Myometrial cell (primary cell): ENCODE measurements around a stretch of chr5.

DNA sequence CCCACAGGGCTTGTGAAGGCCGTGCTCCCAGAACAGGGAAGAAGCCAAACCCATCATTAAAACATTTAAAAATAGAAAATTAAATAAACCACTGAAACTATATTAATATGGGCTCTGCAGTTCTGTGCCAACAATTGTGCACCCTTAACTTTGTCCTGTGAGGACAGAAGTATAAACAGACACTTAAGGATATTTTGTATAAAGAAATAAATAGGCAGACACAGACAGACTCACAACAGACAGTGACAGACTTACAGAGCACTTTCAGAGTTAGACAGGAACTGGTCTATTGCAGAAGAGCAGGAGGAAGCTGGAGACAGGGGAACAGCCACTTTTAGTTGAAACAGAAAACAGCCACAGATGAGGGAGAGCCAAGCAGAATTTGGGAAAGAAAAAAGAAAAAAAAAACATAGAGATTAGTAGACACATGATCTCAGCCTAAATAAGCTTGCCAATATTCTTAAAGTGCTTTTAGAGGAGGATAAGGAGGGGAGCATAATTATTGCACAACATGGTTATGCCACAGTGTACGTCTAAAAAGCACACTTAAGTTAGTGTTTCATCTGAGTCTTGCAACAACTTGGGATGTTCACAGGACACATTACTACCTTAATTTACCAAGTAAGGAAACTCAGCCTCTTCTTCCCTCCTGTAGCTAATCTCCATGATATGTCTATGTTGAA is 82.0 kb downstream of the FBXO38 start:
- RAMPAGE, long total RNA = no peak

DNA sequence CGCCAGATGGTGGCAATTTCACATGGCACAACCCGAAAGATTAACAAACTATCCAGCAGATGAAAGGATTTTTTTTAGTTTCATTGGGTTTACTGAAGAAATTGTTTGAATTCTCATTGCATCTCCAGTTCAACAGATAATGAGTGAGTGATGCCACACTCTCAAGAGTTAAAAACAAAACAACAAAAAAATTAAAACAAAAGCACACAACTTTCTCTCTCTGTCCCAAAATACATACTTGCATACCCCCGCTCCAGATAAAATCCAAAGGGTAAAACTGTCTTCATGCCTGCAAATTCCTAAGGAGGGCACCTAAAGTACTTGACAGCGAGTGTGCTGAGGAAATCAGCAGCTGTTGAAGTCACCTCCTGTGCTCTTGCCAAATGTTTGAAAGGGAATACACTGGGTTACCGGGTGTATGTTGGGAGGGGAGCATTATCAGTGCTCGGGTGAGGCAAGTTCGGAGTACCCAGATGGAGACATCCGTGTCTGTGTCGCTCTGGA is 897 bp upstream of the ADRB2 start:
- RAMPAGE, long total RNA = no peak

DNA sequence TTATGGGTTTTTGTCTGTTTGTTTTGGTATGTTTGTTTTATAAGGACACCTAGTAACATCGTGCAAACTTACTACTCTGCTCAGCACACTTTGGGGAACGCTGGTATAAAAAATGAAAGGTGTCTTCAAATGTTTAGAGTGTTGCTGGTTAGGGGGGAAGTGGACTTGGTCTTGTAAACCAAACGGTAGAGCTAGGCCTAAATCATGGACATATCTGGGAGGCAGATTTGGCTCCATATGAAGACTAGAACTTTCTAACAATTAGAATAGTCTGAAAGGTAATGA is 15.3 kb downstream of the ADRB2 start:
- RAMPAGE, long total RNA = no peak

DNA sequence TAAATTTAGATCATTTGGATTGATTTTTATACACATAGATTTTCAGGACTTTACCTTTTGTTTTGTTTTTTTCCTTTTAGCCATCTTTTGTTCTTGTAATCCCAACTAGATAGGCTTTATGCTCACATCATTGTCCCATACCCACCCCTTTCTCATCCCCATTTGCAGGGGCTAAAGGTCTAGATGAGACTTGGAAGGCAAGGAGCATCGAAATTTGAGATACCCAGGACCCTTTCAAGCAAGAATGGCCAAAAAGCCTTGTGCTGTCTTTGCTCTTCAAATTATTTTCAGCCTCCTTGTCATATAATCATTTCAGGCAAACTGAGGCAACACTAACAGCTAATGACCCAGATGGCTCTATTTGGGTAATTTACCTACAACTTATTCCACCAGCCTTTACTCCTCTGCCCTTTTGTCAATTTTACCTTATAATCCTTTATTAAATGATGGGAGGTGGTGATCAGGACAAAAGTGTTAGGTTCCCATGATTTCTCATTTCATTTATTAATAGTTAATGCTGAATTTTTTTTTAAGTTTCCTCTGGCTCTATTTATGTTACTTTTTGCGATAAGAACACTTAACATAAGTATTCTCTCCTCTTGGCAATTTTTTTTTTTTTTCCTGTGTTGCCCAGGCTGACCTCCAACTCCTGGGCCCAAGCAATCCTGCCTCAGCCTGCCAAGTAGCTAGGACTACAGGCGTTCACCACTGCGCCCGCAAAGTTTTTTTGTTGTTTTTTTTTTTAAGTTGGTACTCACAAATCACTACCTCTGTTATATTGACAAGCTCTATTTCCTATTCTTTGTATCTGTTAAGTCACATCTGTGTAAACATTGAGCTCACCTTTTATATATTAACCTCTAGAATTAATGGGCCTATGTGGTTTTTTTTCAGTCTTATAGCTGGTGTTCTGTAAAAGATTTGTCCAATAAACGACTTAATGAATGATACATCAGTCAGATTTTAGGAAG is 5.8 kb upstream of the PCYOX1L start:
- RAMPAGE, long total RNA = no peak

- RAMPAGE, long total RNA = no peak
Observed at GRCh38 chr5:149404429-149405156, 25.5 kb upstream of the IL17B start.

- RAMPAGE, long total RNA = no peak
Observed at GRCh38 chr5:149423804-149424372, 44.8 kb upstream of the IL17B start.

- RAMPAGE, long total RNA = no peak
Observed at GRCh38 chr5:149455666-149456482, 76.8 kb upstream of the IL17B start.

DNA sequence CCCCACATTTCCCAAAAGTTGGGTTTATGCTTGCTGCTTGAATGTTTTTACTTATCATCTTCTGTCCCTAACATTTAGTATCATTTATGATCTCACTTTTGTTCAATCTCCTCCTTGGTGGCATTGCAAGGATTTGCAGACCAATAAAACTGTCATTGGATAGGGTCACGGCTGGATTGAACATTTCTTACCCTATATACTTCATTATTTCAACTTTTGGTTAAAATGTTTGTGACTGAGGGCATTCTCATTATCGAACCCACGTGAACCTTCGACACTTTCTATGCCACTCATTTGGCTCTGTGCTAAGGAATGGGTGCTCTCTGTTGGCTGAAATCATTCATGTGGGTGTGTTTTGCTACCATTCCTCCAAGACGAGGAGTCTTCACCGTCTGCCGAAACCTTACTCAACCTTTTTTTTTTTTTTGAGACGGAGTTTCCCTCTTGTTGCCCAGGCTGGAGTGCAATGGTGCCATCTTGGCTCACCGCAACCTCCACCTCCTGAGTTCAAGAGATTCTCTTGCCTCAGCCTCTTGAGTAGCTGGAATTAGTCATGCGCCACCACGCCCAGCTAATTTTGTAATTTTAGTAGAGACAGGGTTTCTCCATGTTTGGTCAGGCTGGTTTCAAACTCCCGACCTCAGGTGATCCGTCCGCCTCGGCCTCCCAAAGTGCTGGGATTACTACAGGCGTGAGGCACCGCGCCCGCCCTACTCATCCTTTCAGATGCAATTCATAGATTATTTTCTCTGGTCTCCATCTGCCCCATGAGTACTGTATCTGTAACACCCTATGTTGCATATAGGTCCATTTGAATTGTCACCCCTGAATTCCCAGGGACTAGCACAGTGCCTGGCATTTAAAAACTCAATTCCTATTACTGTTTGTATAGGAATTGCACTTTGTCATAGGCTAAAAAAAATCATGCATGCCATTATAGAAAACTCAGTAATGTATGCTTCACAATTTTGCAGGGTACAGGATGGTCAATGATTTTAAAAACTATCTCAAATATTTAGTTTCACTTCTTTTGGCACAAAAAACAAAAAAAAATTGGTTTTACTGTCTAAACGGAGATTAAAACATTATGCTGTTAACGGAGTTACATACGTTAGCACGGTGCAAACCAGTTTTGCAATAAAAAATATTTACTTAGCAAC is 62.3 kb downstream of the CSNK1A1 start:
- RAMPAGE, long total RNA = no peak

DNA sequence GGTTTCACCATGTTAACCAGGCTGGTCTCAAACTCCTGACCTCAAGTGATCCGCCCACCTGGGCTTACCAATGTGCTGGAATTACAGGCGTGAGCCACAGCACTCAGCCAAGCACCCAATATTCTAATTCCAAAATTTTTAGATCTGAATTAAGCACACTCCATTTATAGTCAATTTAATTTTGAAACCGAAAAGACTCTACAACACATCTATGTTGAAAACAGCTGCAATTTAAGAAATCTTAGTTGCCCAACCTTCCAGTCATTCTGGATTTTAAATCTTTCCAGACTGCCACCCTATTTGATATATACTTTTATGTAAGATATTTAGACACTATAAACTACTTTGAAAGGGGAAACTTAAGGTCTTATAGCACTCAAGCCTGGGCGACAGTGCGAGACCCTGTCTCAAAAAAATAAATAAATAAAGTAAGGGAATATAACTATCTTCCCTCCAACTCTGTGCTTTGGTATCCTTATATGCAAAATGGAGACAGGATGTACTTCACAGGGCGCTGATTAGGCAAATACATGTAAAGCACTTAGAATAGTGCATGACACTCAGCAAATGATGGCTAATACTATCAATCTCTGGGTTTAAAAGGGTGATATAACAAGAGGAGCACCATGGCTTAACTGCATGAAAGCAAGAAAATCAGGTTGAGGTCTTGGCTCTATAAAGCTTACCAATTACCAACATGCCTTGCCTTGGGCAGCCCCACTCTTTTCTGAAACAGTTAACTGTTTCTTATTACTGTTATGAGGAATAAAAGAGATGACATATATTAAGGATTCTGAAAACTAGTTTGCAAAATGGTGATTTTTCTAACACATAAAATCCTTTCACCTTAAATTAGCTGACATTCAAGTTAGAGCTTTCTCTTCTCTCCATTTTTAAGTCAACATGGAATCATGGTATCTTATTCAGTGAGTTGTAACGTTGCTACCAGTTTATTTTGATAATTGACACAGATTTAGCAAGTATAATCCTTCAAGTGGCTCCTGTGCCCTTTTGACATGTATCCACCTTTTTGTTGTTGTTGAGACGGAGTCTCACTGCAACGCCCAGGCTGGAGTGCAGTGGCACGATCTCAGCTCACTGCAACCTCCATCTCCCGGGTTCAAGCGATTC is 58.8 kb downstream of the CSNK1A1 start:
- RAMPAGE, long total RNA = no peak

DNA sequence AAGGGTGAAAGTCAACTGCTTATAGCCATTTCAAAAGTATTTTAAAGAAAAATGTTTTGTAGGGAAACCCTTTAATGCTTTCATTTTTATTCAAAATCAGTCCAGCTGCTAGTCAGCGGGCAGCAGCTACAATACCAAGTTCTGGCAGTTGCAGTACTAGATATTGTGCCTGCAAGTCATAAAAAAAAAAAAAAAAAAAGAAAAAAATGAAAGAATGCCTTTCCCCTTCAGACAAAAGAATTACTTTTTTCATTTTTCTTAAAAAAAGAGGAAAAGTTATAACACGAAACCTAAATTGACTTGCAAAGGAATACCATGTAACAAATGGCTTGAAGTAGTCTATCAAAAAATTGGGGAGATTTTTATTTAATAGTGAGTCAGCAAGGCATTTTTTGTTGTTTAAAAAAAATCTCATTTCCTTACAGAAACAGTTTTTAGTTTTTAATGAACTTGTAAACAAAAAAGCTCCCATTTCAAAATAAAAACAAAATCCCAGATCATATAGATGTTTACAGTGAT is 55.6 kb downstream of the CSNK1A1 start:
- RAMPAGE, long total RNA = no peak

- RAMPAGE, long total RNA = no peak
Observed at GRCh38 chr5:149508556-149509473, 42.4 kb downstream of the CSNK1A1 start.

GRCh38 chr5:149582219-149582592 is 908 bp downstream of the ARHGEF37 start:
- RAMPAGE, long total RNA = no peak

GRCh38 chr5:149658199-149658728 is 71.8 kb upstream of the PPARGC1B start:
- RAMPAGE, long total RNA = no peak

DNA sequence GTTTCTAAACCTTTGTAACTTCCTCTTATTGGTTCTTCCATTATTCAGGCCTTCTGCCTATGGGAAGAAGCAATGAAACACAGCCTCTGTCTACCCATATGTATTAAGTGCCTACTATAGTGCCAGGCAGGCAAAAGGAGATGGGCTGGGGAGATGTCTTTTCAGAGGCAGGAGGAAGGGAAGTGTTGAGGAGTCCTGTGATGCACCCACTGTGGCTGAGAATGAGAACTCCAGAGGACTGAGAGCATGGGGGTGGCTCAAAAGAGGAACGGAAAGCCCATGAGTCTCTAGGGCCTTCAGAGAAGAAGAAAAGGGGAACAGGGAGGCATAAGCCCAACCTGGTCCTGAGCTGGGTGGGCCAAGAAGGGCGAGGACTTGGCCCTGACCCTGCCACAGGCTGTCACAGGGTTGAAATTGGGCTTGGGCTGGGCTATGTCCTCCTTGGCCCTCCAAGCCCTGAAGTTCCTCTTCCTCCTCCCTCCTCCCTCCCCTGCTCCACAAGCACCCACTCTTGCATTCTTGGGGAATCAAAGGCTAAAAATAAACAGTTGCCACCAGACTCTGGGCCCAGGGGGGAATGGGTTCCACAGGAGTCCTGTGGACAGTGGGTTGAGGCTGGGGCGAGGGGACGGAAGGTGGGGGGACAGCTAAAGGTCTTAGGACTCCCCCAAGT is 49.3 kb upstream of the PPARGC1B start:
- RAMPAGE, long total RNA = no peak

DNA sequence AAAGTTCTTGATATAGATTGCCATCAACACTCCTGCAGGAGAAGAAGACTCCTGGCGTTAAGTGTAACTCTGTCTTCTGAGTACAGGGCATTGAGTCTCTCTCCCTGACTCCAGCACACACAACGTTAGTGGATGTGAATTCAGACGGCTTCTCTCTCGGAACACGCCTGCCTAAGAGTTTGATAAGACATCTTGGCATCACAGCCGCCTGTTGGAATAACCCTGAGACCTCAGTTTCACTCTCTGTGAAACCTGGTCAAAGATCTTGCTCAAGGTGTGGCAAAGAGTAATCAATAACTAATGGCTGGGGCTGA is 27.5 kb upstream of the PPARGC1B start:
- RAMPAGE, long total RNA = no peak

- RAMPAGE, long total RNA = no peak
Observed at GRCh38 chr5:149747328-149748339, 17.5 kb downstream of the PPARGC1B start.

DNA sequence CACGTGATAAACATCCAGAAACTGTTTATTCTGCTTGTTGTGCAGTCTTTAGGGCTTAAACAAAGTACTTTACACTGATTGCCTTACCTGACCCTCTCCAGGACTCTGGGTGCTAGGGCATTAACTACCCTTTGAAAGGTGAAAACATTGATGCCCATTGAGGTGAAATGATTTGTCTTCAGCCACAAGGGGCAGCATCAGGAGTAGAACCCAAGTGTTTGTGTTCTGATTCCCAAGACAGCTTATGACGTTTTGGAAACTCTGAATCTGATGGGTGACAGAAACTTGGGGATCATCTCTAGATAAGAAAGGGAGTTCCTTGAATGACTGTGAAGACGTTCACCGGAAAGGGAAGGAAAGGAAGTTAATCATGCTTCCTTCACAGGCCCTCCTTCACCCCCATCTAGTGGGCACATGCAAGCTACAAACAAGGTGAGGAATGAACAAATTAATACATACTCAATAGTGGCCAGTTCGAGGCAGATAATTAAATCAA is 1.2 kb upstream of the SLC26A2 start:
- RAMPAGE, long total RNA = no peak

- RAMPAGE, long total RNA = no peak
Observed at GRCh38 chr5:150001670-150002140, 1.2 kb downstream of the HMGXB3 start.

- RAMPAGE, long total RNA = no peak
Observed at GRCh38 chr5:150215426-150215951, 25.6 kb downstream of the SLC6A7 start.

DNA sequence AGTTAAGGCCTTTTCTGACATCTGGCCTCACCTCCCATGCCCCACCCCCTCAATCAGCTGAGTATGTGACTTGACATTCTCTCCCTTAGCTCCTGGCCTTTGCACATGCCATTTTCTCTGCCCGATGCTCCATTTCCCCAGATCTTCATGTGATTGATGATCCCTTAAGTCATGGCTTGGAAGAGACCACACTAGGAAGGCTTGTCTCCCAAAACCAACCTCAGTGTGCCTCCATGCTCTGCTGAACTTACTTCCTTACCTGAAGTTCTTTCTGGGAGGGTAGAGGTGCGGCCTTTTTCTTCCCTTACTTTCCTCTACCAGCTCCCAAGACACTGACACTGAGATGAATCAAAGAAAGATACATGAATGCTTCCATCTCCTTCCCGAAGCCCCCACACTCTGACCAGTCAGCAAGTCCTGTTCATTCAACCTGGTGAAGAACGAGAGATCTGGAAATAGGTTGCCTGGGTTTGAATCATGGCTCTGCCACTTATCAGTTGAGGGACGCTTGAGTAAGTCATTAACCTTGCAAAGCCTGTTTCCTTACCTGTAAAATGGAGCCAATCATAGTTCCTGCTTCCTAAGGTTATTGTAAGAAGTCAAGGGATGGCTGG is 17.4 kb upstream of the TCOF1 start:
- RAMPAGE, long total RNA = no peak